SJSA1 (cell line): ENCODE results near the gene CEP83.

DNA sequence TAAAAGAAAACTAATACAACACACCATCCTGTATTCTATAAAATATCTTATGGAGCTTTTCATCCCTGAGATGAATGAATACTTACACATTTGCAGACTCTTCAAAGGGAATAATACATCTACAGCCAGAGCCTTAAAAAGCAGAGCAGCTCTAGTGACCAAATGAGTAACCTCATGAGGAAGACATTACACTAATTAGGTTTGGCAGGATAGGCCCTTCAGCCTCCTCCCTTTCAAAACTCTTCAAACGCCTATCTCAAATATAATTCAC, 123.6 kb downstream of the CEP83 start:
- RAMPAGE, long total RNA = no peak

DNA sequence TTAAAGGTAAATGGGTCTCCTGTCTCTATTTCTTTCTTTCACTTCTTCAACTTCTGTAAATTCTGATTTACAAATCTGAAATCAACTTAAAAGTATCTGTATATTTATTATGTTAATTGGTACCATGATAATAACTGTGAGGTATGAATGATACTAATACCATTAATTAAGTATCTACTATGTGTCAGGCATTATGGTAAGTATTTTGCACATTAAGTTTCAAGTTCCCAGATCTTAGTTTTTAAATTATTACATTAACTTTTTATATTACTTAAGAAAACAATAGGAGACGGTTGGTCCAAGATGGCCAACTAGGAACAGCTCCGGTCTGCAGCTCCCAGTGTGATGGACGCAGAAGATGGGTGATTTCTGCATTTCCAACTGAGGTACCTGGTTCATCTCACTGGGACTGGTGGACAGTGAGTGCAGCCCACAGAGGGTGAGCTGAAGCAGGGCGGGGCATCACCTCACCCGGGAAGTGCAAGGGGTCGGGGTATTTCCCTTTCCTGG, 70.4 kb downstream of the CEP83 start:
- RAMPAGE, long total RNA = no peak

- RAMPAGE, long total RNA = no peak
Measured at GRCh38 chr12:94458686-94459233, 907 bp downstream of the CEP83 start.

- RAMPAGE, long total RNA = start-site peak on the minus strand at chr12:94459834-94459899, 53 and 16 reads in 2 replicates
Measured at GRCh38 chr12:94459234-94460160, at the start of gene CEP83. Gene CEP83 (minus strand): TSS chr12:94459867.

DNA sequence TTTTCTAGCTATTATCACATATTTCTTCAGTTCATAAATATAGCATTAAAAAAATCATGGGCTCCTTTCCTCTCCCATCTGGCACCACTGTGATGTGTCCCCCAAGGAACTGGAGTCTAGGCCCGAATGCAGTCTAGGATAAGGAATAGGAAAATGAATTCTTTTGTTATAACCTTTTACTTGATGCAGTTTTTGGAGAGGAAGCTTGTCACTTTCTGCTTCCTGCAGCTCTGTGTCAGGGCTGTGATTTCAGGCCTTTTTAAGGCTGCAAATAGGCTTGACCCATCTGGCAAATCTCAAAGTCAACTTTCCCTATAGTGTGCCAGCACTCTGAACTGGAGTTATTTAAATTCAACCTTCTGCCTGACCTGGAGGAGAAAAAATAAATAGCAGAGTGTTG, 51.8 kb upstream of the CEP83 start:
- RAMPAGE, long total RNA = no peak

DNA sequence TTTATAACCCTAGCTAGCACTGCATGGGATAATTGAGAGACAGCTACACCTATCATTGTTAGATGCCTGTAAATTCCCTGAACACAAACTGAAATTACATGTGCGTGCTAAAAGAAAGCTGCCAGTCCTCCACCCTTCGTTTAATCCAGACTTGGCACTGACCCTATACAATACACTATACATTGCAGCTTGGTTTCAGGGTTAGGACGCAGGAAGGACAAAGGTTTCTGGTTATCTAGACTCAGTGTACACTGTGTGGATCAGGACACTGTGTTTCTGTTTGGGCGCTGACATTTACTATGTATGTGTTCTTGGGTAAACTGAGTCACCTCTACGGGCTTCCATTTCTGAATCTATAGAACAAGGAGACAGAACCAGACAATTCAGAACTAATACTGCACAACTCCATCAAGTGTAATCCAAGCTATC, 63.4 kb downstream of the TMCC3 start:
- RAMPAGE, long total RNA = no peak

DNA sequence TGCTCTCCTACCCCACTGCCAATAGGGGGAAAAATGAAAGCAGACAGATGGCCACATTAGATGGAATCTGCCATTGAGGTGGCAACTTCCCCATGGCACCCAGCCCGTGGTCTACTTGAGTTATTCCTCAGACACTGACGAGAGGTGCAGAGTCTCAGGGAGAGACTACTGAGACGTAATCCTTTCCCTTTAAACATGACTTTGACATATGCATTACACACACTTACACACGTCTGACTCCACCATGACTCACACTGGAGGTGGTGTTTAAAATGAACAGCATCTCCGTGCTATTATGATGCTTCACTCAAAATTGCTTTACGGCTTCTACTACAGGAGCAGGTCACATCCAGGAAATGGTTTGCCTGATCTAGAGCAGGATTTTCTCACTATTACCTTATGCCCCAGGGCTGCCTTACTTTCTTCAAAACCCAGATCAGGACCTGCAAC, 31.4 kb downstream of the TMCC3 start:
- RAMPAGE, long total RNA = no peak

DNA sequence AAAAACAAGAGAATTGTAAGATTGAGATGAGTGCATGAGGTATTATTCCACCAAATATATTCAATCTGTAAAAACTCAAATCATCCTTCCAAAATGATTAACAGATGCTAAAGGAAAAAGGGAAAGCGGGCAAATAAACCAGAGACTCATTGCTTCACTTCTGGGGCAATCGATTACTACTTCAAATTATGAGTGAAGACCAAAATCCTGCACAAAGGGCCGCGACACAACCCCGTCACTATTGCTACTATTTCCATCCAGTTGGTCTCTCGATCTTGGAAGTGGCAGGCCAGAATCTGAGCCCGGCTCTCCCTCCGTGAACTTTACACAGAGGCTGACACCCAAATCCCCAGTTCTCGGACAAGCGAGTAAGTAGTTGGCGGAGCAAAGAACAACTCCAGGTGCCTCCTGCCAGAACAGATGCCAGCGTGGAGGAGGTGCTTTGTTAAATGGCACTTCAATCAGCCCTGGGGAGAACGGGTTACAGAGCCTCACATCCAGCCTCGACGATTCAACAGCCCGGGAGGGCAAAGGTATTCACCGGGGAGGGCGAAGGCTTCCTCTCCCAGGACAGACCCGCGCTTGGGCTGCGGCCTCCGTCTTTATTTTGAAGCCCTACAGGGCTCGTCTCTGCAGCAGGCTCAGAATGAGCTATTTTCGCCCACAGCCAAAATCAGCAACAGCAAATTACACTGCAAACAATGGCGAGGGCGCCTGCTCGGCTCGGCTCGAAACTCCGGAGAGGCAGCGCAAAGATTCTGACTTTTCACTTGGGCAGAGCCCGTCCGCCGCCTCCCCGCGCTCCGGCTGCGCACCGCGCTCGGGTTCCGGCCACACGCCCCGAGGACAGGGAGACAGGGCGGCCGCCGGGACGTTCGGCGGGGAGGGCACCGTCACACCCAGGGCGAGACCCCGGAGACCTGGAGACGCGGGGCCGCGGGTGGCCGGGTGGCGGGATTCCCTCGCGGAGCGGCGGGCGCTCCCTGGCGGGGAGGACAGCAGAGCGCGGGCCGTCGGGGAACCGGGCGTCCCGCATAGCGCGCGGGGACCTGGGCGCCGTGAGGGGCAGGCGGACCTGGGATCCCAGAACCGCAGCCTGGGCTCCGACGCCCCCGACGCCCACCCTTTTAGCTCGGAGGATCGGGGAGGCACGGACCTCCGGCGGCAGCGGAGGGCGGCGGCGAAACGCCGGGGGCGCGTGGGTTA, 883 bp downstream of the TMCC3 start:
- RAMPAGE, long total RNA = no peak

DNA sequence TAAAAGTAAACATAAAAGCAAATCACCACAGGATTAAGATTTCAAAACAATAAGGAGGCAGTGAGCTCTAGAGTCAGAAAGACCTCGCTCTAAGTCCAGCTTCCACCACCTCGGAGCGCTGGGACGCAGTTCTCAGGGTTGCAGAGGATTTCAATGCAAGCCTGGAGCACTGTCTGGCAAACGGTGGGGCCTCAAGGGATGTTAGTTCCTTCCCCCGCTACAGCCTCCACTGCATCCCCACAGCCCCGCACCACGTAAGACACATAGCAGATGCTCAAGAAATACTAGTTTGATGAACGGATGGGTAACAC, 39.3 kb upstream of the TMCC3 start:
- RAMPAGE, long total RNA = no peak

DNA sequence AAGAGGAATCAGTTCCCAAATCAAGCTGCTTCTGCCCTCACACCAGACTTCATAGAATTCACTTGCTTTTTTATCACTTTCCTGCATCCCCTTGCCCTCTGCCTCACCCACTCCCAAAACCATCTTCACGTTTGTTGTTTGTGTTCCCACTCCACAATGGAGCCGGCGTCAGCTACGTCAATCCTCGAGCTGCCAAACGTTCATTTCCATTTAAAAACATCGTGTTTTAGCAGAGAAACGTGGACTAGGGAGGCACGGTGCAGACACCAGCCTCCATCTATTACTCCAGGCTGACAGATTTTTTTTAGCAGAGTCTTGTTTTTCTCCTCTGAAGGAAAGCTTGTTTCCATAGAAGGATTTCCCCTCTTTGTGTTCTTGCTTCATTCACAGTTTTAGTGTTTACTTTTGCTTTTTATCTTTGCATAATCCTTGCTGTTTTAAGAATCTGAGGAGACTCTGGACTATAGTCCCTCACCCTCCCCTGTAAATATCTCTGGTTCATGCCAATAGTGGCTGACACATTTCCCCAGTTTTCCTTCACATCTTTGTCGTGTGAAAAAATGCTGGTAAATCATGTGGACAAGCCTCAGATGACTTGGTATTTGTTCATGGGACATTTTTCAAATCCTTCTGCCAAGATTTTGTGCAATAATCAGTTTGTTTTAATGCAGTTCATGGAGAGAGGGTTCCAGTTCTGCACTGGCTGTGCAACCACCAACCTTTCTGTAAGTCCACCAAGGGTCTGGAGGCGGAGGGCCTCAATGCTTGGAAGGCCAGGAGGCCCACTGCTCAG, 39.8 kb upstream of the TMCC3 start:
- RAMPAGE, long total RNA = no peak

DNA sequence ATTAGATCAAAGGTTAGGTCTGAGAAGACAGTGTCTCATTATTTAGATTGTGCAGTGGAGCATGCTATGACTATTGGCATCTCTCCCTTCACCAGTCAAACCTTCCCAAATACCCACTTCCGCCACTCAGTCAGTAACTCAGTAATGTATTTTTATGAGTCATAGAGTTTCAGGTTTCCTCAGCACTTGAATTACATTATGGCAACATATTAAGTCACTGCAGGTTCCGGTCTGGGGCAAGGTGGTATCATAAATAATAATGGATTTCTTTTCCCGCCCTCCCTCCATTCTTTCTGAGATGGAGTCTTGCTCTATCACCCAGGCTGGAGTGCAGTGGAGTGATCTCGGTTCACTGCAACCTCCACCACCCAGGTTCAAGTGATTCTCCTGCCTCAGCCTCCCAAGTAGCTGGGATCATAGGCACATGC, 29.9 kb upstream of the NR2C1 start:
- RAMPAGE, long total RNA = no peak

- RAMPAGE, long total RNA = no peak
Measured at GRCh38 chr12:95173313-95174203, 43.7 kb downstream of the FGD6 start.

DNA sequence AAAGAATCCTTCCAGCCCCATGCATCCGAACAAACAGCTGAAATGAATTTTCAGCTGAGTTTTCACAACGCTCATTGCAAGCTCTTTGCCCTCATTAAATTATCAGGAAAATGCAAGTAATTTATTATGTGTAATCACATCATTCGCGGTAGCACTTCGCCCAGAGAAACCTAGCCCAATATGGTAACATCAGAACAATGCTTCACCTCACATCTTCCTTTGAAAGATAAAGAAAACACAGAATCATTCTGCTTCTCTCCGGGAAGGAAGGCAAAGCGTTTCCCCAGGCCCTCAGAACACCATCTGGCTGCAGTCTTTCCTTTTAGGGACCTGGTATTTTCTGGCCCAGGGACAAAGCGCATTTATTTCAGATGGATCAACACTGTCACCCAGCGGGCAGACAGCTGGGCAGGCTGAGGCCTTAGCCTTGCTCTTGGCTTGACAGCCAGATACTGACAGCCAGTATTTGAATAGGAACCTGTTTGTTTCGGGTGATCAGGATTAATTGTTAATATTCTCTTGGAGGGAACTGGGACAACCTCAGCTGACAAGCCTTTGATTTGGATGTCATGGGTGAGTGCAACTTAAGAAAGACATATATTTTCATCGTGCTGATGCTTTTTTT, 118.8 kb downstream of the VEZT start:
- RAMPAGE, long total RNA = no peak

DNA sequence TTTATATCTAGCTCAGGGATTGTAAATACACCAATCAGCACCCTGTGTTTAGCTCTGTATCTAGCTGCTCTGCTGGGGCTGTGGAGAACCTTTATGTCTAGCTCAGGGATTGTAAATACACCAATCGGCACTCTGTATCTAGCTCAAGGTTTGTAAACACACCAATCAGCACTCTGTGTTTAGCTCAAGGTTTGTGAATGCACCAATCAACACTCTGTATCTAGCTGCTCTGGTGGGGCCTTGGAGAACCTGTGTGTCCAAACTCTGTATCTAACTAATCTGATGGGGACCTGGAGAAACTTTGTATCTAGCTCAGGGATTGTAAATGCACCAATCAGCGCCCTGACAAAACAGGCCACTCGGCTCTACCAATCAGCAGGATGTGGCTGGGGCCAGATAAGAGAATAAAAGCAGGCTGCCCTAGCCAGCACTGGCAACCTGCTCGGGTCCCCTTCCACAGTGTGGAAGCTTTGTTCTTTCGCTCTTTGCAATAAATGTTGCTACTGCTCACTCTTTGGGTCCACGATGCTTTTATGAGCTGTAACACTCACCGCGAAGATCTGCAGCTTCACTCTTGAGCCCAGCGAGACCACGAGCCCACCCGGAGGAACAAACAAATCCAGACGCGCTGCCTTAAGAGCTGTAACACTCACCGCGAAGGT, 93.7 kb upstream of the METAP2 start:
- RAMPAGE, long total RNA = no peak

DNA sequence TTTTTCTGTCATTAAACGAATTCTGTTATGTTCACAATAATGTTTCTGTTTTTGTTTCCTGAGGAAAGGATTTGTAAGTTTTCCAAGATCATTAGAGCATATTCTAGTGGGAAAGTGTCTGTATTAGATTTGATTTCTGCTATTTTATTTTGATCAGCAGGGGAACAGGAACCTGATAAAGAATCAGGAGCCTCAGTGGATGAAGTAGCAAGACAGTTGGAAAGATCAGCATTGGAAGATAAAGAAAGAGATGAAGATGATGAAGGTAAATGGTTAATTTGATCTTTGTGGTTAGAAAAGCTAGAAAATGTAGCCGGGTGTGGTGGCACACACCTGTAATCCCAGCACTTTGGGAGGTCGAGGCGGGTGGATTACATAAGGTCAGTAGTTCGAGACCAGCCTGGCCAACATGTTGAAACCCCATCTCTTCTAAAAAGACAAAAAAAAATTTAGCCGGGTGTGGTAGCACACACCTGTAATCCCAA, 2.0 kb downstream of the METAP2 start:
- RAMPAGE, long total RNA = no peak

- RAMPAGE, long total RNA = no peak
Measured at GRCh38 chr12:95573698-95574628, 22.7 kb upstream of the USP44 start.

DNA sequence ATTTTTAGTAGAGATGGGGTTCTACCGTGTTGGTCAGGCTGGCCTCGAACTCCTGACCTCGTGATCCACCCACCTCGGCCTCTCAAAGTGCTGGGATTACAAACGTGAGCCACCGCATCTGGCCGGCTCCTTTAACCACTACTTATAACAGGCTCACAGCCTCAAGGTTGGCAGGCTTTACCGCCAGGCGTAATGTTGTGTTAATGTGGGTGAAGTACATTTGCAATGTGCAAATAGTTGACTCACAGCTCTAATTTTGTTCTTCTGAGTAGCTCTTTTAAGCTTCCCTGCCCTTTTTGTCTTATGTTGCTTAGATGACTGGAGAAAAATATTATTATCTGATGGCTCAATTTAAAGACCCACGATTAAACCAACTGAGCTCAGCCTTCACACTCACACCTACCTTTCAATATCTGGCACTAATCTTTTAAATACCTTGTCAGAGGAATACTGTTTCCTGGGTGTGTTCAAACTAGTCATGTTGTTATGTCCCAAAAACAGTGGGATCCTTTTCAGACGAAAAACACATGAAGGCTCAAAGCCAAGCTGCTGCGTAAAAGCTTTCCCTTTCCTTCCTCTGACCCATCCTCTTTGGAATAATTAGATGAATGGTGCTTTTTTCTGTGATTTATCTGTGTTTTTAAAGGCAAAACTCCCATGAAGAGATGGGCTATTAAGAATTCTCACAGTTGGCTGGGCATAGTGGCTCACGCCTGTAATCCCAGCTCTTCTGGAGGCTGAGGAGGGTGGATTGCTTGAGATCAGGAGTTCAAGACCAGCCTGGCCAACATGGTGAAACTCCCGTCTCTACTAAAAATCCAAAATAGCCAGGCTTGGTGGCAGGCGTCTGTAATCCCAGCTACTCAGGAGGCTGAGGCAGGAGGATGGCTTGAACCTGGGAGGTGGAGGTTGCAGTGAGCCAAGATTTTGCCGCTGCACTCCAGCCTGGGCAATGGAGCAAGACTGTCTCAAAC, 57.3 kb upstream of the USP44 start:
- RAMPAGE, long total RNA = no peak

DNA sequence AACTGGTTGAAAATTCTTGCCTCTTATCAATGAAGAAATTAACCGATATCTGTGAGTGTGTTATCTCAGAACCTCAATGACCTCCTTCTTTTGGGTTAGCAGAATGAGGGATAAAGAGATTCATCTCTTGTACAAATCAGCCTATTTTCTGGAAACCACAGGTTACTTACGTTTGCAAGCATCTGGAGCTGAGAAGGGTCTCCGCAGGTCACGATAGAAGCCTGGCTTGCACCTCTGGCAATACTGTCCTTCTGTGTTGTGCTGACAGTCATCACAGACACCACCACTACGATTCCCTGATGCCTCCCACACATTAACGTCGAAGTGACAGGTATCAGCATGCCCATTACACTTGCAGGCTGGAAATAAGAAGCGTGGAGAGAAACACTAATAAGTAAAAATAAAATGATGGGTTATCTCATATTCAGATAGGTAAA, 80.3 kb downstream of the NTN4 start:
- RAMPAGE, long total RNA = no peak

DNA sequence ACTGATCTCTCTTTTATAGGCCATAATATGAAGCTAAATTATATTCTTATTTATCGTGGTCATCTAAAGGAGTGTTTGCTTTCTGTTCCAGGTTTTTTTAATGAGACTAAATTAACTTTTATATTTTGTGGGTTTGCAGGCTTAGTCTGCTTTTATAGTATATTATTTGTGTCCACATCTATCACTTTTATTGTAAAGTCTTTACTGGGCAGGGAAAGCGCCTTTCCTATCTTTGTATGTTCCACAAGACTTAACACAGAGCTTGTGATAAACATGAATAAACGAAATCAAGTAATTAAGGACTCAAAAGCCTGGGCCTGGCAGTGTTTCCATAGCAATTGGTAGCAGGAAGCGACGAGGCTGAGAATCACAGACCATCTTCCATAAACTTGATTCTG, 484 bp downstream of the CCDC38 start:
- RAMPAGE, long total RNA = no peak

DNA sequence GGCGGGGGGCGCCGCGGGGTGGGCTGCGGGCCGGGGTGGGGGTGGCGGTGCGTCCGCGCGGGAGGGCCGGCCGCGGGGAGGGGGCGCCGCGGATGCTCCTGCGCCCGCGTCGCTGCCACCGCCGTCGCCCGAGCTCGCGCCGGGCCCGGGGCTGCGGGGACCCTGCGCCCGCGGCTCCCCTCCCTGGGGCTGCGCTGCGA, 529 bp downstream of the ELK3 start:
- RAMPAGE, long total RNA = no peak